Neural cell (in vitro differentiated cells): ENCODE measurements around the gene FAM180B.

DNA sequence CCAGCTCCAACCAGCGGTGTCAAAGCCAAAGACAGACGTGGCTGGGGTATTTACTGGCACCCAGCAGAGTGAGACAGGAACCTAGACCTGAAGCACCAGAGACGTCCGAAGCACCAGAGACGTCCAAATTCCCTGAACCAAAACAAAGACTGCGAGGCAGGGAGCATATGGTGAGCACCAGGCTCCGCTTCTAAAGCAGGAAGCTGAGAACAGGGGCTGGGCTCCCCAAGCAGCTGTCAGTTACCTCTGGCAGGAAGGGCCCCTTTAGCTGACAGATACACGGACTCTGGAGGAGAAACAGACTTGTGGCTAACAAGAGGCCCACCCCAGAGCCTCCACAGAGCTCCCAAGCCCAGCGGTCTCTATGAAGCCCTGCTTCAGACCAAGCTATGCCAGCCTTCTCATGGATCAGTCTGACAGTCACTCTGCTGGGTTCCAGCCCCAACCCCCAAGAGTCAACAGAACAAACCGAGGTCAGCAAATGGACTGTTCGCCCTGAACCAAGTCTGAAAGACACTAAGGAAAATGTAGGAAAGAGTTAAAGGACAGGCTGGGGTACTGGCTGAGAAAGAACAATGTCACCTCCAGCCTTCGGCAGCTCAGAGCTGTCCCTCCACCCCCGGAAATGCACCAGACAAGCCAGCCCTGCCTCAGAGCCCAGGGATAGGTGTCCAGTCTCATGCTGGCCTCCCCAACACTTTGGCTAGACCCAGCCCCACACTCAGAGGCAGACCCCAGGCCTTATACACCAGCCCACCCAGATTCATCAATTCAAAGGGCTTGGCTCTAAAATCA, 4.0 kb downstream of the ARFGAP2 start:
- RAMPAGE, long total RNA, result no peak

- RAMPAGE, long total RNA, result no peak
Observed at GRCh38 chr11:47175970-47176520, 634 bp downstream of the ARFGAP2 start.

DNA sequence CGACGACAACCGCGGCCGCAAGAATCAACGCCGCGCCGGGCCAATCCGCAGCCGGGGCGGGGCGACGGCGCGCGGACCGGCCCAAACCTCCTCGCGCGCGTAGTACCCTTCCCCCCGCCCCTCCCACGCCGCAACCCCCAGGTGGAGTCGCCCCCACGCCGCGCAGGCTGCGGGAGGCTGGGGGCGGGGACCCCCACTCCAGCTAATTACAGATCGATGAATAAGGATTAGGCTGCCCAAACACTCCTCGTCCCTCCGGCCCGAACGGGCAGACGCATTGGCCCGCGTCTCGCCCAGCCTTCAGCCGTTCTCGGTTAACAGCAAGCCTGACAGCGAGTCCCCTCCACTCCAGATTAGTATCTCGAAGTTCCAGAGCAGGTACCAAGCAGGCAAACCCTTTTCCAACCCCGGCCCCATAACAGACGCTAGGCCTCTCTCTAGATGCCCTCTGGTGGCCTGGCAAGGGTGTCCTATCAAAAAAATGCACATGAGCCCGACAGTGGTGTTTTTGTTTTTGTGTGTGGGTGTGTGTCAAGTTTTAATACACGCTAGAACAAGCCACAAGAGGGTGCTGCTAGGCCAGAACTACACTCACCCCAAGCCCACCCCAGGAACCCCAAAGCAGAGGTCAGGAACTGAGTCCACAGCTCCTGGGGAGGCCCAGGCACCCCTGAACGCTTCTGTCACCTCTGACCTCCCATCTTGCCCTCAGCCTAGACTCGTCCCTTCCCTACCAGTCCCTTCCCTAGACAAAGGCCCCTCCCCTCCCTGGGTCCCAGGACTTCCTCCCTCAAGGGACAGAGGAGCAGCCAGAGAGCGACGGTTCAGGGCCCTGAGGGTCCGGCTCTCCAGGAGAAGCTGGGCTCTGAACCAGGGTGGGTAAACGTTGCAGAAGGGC, 592 bp upstream of the ARFGAP2 start:
- RAMPAGE, long total RNA, result no peak

- RAMPAGE, long total RNA, result no peak
Observed at GRCh38 chr11:47204594-47205102, 10.1 kb upstream of the DDB2 start.

DNA sequence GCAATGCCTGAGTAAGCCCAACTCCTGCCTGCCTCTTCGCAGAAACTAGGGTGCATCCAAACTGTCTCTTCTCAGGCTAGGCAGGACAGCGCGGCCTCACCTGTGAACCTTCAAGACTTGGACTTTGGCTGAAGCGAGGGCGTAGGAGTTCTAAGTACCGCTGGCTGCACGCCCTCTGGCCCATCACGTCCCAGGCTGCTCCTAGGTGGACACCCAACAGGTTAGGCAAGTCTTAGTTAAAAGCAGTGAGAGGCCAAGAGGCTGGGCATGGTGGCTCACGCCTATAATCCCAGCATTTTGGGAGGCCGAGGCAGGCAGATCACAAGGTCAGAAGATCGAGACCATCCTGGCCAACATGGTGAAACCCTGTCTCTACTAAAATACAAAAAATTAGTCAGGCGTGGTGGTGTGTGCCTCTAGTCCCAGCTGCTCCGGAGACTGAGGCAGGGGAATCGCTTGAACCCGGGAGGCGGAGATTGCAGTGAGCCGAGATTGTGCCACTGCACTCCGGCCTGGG, 1.7 kb upstream of the DDB2 start:
- RAMPAGE, long total RNA, result no peak

DNA sequence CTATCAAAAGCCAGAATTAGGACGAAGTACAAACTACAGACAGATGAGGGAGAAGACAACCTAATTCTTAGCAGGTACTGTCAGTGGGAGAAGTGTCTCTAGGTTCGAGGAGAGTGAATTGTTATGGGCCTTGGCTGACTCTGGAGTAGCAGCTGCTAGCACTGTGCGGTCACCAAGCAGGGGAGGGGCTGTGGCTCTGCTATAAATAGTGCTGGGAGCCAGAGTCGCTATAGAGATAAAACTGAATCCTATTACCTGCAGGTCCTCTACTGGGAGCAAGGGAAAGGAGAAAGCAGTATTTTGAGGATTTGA, 14.2 kb downstream of the NR1H3 start:
- RAMPAGE, long total RNA, result no peak

- RAMPAGE, long total RNA, result no peak
Observed at GRCh38 chr11:47346097-47346611, 6.3 kb downstream of the MYBPC3 start.

GRCh38 chr11:47377924-47378253, 458 bp downstream of the SPI1 start:
- RAMPAGE, long total RNA, result no peak

DNA sequence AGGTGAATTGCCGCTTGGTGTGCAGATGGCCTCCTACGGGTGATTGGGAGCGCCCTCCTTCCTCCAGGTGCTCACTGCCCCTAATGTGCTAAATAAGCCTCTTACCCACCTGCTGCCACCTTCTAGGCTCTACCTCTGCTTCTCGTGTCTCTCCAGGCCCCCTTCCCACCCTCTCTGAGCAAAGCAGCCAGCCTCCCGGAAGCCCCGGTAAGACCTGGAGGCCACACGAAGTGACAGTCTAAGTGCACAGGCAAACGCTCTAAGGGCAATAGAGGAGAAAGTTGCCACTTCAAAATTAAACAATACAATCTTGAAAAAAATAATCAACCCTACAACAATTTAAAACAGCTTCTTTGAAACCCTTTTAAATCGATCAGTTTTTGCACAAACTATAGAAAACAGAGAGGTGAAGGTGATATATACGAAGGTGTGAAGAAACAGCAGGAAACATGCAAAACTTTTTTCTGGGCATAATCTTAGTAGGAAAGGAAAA, 18.7 kb upstream of the RAPSN start:
- RAMPAGE, long total RNA, result no peak

DNA sequence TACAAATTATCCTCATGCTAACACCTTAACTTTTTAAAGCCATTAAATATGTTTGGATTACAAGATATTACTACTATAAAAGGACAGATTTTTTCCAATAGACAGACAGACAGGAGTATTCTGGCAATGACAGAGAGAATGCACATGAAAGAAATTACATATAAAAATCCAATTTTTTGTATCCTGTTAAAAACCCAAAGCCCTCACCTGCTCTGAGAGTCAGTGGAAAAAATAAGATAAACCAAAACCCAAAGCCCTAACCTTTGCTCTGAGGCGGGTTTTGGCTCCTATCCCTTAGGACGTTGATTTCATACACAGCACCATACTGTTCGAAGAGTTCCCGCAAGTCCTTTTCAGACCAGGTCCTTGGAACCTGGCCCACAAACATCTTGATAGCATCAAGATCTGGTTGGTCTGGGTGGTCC, 39.7 kb upstream of the RAPSN start:
- RAMPAGE, long total RNA, result no peak

DNA sequence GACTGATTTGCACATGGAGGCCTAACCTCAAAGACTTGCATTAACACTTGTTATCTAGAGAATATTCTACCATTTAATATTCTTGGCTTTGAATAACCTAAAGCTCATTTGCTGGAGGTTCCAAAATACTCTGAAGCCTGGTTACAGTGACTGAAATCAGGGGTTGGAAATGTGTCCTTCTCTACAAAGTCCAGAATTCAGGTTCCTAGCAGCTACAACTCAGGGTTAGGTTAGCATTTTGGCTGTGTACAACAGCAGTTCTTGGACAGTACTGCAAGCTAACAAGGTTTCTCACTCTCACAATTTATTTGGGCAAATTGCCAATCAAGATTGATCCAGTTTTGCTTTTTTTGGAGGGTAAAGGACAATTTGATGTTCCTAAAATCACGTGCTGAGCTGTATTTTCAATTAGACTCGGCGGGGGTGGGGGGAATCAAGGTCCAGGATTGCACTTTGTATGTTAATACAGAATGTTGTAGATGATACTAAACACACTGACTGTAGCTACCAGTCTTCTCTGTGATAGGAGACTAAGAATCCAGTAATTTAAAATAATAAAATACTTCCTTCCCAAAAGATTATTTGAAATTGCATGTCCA, 49.7 kb upstream of the RAPSN start:
- RAMPAGE, long total RNA, result no peak

DNA sequence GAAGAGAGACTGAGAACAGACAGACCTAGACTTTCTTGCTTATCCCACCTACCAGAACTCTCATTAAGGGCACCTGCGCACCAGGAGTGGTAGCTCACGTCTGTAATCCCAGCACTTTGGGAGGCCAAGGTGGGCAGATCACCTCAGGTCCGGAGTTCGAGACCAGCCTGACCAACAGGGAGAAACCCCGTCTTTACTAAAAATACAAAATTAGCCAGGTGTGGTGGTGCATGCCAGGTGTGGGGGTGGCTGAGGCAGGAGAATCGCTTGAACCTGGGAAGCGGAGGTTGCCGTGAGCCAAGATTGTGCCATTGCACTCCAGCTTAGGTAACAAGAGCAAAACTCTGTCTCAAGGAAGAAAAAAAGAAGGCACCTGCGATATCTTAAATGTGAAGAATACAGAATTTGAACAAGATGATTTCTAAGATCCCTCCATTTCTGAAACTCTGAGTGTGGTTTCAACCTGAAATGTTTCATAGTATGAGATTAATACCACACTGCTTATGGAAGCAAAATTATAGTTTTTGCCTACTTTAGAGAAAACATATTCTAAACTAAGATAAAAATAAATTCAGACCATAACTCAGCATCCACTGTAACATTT, 26.9 kb downstream of the CELF1 start:
- RAMPAGE, long total RNA, result no peak

GRCh38 chr11:47586405-47586871, at the start of gene FAM180B:
Gene FAM180B (plus strand): TSS chr11:47586678.
- RAMPAGE, long total RNA, result no peak

- RAMPAGE, long total RNA, result no peak
Observed at GRCh38 chr11:47924154-47924409, 56.3 kb upstream of the PTPRJ start.

- RAMPAGE, long total RNA, result no peak
Observed at GRCh38 chr11:47942028-47942772, 38.2 kb upstream of the PTPRJ start.

GRCh38 chr11:48025926-48026447, 45.6 kb downstream of the PTPRJ start:
- RAMPAGE, long total RNA, result no peak

- RAMPAGE, long total RNA, result no peak
Observed at GRCh38 chr11:48062540-48063035, 82.2 kb downstream of the PTPRJ start.

DNA sequence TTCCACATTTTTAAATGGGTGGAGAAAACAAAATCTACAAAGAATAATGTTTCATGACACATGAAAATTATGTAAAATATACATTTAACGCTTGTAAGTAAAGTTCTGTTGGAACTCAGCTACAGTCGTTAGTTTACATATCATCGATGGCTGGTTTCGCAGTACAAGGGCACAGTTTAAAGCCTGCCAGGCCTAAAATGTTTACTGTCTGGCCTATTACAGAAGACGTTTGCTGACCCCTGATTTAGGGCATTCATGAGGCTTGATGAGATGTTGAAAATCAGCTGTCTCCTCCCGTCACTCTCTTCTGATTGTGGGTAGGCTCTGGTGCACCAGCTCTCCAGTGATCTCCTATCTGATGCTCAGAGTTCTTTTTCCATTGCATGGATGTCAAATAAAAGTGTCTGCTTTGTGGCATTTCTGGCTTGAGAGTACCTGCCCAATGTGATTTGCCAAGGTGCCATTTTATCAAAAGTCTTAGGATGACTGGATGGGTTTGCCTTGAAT, 117.3 kb upstream of the OR4B1 start:
- RAMPAGE, long total RNA, result no peak

GRCh38 chr11:48101051-48102352, 115.1 kb upstream of the OR4B1 start:
- RAMPAGE, long total RNA, result no peak

GRCh38 chr11:48108764-48109353, 107.8 kb upstream of the OR4B1 start:
- RAMPAGE, long total RNA, result no peak